Cardiac fibroblast (primary cell): ENCODE data around the gene IER5.

DNA sequence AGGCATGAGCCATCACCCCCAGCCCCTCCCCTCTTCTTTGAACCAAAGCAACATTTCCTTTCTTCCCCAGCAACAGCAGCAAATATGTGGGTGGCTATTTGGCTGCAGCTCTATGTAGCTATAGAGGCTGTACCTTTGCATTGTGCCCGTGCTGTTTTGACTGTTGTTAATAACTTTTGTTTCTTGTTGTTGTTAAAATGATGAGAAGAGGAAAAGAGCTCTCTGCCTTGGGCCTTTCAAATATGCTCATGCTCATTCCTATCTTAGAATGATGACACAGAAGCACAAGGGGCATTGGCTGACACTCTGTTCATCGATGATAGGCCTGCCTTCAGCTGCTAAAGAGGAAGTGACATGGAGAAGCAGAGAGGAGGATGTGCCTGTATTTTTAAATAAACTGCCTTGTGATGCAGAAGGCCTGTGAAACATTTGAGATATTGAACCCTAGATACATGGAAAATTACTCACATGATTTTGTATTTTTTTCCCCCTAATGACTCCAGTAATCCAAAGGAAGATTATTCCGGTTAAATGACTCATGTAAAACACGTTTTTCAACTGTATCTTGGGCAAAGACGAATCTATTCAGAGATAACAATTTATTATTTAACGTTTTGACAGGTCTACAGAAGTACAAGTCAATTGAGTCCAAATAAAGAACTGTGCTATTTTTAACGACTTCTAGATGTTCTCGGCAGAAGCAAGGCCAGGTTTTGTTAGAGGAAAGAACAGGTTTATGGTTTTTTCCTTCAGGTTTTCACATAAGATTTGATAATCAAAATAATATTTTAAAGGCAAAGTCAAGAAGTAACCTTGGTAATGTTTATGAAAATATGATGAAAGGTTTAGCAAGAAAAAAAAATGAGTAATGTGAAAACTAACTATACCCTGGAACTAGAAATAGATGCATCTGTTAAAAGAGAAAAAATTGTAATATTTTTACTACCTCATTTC lies 20.4 kb upstream of the XPR1 start:
- RRBS, result no CpG with 5 or more reads among the region's 8 CpGs

DNA sequence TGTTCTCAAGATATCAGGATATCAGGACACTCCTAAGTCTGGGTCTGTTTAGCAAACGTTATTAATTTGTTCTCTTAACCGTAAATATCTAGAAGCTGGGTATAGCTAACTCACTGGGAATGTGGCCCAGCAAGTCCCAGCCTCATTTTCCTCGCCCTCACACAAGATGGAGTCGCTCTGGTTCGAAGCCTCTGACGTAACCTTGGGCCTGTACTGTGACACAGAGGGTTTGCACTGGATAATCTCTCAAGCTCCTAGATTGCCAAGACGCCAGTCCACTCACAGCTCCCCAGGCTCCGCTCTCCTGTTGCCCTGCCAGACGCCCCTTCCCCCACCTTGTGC lies 1.2 kb upstream of the KIAA1614 start:
- RRBS, result no CpG with 5 or more reads among the region's 9 CpGs

DNA sequence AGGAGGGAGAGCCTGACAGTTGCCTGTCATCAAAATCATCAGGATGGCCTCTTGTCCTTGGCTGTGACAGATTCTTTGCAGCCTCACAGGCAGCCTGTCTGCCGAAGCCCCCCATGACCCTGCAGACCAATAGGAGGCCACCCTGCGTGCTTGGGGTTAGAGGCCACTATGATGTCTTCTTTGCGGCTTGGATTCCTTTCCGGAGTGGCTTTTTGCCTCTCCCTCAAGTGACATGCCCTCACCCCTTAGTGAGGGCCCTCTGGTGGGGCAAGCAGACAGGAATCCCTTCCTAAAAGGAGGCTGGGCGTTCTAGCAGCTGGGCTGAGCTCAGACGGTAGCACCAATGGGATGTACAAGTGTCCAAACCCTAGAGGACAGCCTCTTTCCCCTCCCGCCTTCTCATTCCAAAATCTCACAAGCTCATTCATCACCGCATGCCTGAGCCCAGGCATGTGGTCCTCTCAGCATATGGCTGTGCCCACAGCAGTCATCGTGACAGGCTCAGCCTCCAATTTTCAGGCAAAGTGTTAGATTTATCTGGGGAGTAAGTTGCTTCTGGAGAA lies 4.6 kb downstream of the KIAA1614 start:
- RRBS, result no CpG with 5 or more reads among the region's 9 CpGs

- RRBS, result no CpG with 5 or more reads among the region's 8 CpGs
Observed at GRCh38 chr1:181013222-181014060, 9.2 kb downstream of the STX6 start.

DNA sequence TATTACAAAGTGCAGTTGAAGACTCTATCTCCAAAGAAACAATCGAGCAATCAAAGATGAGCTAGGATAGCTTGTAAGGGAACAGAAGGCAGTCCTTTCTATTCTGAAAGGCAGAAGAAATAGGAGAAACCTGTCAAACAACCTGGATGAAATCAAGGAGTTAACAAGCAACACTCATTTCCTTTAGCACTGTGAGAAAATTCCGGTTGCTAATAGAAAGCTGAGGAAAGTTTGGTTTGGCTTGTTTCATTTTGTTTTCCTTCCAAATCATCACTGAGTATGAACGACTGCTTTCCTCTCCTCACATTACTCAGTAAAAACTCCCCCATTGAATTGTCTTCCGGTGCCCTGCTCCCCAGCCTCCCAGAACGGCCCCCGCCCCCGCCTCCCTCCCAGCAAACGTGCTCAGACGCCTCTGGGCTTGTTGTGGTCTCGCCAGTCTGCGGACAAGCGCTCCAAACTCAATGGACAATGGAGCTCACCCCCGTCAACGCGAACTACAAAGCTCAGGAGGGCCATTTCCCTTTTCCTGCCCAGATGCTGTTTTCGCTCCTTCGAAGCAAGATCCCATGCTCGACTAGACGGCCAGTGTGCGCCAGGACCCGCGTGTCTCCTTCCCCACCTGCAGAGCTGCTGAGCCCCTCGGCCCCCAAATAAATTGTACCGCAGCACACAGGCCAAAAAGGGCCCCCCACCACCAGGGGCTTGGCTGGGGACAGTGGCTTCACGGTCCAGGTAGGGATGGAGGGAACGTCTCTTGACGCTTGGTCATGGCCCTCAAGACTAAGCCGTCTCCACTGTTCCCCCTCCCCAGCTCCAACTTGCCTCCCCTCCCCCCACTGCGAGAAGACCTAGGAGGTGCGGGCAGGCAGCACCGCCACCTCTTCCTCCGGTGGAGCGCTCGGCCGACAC lies 691 bp downstream of the STX6 start:
- RRBS, result 1% methylated on average over 4 of the region's 35 CpGs

GRCh38 chr1:181088583-181089002 lies at the start of gene IER5:
Gene IER5, plus strand, starts transcription at chr1:181088700.
- RRBS, result 1% methylated on average over 10 of the region's 43 CpGs

DNA sequence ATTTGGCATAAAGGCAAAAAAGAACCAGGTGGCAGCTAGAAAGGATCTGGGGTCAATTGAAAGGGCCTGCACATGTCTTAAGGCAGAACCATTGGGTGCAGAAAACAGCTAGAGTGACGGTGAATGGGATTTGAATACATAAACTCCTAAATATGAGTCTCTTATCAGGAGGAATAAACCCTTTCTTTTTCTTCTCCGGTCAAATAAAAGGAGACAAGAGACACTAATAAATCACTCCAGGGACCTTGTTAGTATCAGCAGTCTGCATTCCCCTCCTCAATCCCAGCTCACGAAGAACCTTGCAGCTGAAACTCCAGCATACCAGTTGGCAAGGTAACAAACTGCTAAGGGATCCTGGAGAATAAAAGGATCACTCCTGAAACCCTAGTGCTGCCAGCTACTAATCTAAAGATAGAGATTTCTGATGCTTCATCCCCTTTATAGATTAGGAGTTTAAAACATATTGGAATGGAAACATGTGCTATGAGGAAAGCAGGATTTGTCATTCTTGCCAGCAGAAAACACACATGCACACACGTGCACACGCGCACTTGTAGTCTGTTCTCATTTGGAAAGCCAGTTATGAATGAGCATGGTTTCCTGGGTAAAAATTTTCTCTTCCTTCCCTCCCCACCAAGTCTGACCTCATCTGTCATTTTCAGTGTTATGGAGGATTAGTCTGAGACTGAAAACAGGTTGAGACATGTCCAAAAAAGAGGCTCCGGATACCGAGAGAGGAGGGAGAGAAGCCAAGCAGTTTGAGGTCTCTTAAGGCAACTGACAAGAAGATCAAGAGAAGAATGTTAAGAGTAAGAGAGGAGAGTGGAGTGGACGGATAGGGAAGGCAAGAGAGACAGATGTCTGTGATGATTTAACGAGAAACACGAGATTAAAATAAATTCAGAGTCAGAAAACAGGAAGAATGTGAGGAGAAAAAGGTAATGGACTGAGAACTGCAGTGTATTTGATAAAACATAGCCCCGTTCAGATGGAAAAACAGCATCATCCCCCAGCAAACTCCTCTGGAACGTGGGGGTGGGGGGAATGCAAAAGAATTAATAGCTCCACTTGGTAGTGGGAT lies 10.9 kb downstream of the IER5 start:
- RRBS, result no CpG with 5 or more reads among the region's 13 CpGs

DNA sequence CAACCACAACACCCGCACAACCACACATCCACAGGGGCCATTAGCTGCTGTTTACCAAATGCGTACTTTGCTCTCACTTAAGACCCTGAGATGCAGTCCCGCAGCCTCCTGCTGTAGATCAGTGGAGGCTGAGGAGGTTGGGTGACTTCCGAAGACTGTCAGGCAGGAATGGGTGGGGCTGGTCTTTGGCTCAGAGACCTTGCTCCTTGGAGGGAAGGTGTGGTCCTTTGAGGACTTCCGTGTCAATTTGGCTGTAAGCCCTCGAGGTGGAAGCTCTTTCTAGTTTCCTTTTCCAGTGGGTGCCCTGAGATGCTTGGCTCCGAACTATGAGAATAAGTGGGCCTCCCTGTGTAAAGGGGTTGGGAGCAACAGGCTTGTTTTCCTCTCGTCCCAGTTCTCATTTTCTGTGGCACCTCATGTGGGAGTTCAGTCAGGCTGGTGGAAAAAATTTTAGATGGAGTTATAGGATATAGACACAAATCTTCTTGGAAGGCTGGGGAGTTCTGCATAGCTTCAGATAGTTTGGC lies 71.4 kb downstream of the IER5 start:
- RRBS, result no CpG with 5 or more reads among the region's 8 CpGs

DNA sequence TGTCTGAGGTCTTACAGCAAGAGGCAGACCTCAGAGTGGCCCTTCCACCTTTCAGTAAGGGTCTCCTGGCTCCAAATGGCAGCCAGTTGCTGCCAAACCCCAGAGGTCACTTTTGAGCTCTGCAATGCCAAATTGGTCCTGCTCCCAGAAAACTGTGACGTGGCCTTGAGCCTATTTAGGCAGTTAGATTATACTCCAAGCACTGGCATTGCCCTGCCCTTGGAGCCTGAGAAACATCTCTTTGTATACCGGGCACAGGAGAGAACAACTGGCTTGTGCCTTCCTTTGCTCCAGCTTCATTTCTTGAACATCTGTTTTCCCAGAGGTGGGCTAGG lies 134.5 kb downstream of the IER5 start:
- RRBS, result no CpG with 5 or more reads among the region's 2 CpGs

DNA sequence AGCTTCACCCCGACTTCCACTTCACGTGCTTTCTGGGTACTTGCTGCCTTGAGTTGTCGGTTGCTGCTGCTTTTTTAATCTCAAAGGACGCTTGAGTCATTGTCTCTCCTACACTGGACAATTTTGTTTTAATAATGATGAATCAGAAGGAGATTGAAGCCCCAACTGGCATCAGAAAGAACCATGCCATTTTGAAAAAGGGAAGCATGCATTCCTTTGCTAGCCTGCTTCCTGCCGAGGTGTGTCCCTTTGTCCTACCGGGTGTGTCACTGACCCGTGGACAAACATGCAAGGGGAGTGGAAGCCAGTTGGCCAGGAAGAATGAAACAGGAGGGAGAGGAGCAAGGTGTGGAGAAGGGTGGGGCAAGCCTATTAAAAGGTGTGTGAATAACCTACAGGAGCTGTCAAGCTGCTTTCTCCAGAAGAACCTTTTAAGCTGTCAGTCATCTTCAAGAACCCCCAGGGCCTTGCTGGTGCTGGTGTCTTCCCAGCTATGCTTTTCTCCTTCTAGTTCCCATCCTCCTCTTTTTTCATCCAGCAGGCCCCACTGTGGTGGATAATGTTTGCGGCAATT lies 164.3 kb downstream of the CACNA1E start:
- RRBS, result no CpG with 5 or more reads among the region's 8 CpGs

GRCh38 chr1:182129514-182129891 lies 68.0 kb upstream of the ZNF648 start:
- RRBS, result no CpG with 5 or more reads among the region's 8 CpGs

DNA sequence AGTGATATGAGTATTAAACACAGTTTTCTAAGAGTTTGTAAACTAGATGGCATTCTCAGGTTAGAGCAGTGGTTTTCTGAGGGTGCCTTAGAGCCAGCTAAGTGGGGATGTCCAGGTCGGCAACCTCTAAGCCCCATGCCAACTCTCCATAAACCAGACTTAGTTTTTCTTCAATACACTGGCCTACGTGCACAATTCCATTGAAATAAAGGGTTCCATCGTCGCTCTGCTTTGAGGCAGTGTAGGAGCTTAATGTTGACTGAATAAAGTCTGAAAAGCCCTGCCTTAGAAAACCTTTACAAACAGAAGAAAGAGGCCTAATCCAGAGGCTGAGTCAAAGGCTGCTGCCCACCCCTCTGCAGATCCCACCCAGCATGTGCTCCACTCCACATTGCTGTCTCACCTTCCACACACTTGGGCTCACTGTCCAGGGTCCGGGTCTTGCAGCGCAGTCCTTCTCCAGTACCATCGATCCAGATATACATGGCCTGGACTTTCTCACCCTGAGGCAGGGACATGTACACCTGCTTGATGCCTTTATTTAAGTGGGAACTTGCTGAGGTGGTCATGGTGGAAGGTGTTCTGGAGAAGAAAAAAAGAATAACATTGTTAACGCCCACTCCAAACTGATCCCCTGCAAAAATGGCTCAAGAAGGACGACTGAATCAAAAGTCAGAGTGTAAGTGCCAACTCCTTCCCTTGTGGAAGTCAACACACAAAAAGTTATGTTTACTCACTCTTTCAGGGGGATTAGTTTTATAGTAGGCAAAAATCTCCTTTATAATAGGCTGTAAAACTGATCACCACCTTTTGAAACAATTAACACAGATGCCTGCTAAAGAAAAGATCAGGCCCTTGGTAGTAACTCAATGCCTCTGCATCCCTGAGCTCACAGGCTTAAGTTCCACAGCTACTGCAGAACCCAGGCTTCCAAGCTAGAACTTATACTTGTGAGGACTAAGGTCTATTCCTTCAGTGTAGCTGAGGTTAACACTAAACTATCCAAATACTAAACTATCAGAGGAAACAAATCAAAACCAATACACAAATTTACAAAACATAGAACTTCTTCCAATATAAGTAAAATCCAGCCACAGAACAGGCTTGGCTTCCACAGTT lies 3.1 kb downstream of the GLUL start:
- RRBS, result no CpG with 5 or more reads among the region's 9 CpGs

GRCh38 chr1:182850571-182851488 lies 11.7 kb downstream of the DHX9 start:
- RRBS, result no CpG with 5 or more reads among the region's 2 CpGs

- RRBS, result no CpG with 5 or more reads among the region's 9 CpGs
Observed at GRCh38 chr1:182858427-182859694, 19.7 kb downstream of the DHX9 start.

DNA sequence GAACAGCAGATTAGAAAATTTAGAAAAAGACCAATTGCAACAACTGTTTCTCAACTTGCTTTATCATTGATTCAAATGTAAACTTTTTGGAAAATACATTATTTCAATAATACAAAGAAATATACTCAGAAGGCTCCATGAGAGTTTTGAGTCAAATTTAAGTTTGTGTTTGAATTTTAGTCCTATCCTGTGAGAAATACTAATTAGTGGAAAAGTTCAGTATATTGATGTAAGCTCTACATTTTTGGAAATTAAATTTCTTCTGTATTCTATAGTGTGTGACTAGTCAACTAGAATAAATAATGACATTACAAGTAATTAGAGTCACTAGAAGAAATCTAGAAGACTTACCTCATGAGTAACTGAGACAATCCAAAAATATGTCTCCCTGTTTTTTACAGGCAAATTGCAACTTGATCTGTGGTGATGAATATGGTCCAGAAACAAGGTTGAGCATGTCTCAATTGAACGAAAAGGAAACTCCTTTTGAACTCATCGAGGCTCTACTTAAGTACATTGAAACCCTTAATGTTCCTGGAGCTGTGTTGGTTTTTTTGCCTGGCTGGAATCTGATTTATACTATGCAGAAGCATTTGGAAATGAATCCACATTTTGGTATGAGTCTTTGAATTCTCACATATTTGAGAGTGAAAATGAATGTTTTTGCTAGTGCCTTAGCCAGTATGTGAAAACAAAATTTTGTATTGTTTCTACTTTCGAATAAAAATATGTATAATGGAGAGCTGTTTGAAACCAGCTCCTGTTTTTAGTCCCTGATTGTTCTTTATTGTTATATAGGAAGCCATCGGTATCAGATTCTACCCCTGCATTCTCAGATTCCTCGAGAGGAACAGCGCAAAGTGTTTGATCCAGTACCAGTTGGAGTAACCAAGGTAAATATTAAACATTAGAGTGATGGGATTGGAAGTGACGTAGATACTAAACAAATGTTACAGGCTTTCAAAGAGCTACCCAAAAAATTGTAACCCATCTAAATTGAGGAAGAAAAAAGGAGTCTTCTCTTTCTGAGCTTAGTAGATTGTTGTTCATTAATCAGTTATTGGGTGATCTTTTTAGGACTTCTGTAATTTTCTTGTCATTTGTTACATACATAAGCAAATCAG lies 36.9 kb downstream of the DHX9 start:
- RRBS, result no CpG with 5 or more reads among the region's 7 CpGs

GRCh38 chr1:182876773-182877205 lies 37.6 kb downstream of the DHX9 start:
- RRBS, result no CpG with 5 or more reads among the region's 2 CpGs

GRCh38 chr1:183022904-183023125 lies 405 bp upstream of the LAMC1 start:
- RRBS, result 2% methylated on average over 16 of the region's 20 CpGs

GRCh38 chr1:183048557-183049079 lies 25.4 kb downstream of the LAMC1 start:
- RRBS, result no CpG with 5 or more reads among the region's 4 CpGs

DNA sequence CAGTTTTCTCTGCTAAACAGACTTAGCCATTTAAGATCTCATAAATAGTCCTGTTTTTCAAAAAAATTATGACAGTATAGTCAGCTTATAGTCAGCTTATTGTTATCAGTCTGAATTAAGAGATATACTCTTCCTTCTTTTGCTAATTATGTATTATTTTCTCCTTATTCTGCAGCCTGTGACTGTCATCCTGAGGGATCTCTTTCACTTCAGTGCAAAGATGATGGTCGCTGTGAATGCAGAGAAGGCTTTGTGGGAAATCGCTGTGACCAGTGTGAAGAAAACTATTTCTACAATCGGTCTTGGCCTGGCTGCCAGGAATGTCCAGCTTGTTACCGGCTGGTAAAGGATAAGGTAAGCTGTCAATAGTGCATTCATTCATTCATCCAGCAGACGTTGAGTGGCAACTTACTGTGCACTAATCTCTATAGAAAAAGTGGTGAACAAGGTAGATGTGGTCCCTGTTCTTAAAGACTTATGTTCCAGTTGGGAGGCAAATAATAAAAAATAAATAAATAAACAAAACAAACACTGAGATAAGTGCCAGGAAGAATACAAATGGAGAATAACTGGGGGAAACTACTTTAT lies 58.9 kb upstream of the LAMC2 start:
- RRBS, result no CpG with 5 or more reads among the region's 5 CpGs